ENCODE data around the gene CHML.

DNA sequence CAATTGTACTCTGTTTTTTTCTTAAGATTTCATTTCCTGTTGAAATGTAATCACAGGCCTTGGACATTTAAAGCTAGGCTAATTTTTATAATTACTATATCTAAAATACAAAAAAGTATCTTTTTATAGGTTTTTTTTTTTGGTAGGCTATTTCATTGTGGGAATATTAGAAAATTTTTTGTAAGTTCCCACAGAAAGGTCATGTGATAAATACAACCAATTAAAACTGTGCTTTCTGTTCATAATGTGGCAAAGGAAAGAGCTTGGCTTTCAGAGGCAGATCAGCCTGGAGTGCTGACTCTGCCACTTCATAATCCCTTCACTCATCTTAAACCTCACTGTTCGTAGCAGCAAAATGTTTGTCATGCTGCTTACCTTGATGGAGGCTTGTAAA, 176.9 kb downstream of the ZP4 start:
- RRBS, 2 experiments, result no CpG with 5 or more reads among the region's 1 CpG

DNA sequence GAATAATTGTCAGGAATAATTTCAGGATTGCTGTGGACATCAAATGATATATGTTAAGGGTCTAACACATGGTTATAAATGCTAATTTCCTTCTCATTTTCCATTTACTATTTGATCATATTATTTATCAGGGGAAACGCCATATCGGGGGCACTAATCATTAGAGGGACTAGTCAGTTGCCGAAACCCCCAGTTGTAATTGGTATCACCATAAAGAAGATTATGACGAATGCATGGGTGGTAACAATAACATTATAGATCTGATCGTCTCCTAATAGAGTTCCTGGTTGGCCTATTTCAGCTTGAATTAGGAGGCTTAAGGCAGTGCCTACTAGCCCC, 49.9 kb upstream of the ZP4 start:
- RRBS, 2 experiments, result no CpG with 5 or more reads among the region's 5 CpGs

- RRBS, 2 experiments, result no CpG with 5 or more reads among the region's 11 CpGs
Measured at GRCh38 chr1:238016718-238017173, 126.0 kb upstream of the ZP4 start.

DNA sequence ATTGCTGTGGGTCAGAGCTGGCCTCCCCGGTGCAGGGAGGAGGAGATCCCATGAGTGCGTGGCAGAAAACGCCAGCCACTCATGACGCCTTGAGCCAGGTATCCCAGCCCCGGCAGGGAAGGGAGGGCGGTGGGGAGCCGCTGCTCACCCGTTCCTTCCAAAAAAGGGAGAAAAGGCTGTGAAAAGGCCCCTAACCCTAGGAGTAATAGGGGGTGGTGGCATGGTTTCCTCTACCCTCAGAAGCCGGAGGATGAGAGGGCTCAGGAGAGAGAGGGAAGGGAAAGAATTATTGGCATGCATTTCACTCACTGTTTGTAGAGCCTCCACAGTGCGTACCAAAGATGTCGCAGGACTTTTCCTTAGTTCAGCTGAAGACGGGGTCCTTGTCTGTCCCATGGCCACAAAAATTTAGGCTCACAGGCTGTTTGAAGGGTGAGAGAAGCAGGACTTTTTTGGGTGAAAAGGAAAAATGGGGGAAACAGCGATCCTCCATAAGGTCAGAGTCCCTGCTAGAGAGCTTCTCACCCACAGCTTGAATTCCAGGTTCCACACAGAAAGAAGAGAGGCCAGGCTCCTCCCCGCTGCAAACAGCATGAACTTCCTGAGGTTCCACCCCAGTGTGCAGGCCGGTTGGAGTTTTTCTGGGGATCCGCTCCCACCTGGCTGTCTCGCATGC, 594.9 kb upstream of the ZP4 start:
- RRBS, 2 experiments, result 19 to 22% methylated on average over 4 of the region's 17 CpGs

DNA sequence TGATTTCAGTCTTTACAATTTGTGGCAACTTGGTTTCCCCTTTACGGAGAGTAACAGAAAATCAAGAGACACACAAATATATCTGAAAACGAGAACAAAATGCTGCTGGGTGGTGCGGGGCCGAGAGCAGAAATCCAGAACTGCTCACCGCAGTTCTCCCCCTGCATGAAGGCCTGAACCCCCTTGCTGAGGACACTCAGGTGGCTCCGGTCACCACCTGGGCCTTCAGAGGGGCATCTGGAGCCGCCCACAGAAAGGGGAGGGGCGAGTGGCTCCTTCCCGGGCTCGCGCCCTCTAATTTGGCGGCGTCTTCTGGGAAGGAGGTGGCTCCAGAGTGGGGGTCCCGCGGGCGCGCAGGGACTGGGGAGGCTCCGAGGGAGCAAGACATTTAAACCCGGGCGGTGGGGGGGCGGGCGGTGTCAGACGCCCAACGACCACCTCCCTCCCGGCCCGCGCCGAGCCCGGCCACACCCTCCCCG, 94.4 kb upstream of the FMN2 start:
- RRBS, 2 experiments, result 52 to 63% methylated on average over 12 to 17 of the region's 30 CpGs

DNA sequence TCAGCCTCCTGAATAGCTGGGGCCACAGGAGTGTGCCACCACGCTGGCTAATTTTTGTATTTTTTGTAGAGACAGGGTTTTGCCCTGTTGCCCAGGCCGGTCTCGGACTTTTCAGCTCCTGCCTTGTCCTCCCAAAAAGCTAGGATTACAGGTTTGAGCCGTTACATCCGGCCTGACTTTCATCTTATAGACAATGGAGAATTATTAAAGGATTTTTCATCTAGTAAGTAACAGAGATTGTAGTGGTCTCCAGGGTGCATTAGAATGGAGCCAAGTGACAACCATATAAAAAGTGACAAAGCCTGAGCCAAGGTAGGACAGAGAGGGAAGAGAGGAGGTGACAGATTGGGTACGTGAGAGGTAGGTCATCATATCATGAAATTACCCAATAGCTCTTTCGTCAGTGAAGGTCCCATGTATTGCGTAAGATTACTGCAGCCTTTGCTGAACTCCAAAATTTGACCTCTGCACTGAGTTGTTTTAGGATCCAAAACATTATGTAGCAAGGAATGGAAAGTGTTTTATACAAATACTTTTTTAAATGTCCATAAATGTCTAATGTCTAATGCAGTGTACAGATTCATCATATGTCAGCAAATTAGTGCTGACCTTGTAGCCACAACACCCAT, 37.7 kb upstream of the GREM2 start:
- RRBS, 2 experiments, result 3 to 22% methylated on average over 2 of the region's 8 CpGs

GRCh38 chr1:240763244-240763645, 151.3 kb upstream of the GREM2 start:
- RRBS, 2 experiments, result no CpG with 5 or more reads among the region's 11 CpGs

DNA sequence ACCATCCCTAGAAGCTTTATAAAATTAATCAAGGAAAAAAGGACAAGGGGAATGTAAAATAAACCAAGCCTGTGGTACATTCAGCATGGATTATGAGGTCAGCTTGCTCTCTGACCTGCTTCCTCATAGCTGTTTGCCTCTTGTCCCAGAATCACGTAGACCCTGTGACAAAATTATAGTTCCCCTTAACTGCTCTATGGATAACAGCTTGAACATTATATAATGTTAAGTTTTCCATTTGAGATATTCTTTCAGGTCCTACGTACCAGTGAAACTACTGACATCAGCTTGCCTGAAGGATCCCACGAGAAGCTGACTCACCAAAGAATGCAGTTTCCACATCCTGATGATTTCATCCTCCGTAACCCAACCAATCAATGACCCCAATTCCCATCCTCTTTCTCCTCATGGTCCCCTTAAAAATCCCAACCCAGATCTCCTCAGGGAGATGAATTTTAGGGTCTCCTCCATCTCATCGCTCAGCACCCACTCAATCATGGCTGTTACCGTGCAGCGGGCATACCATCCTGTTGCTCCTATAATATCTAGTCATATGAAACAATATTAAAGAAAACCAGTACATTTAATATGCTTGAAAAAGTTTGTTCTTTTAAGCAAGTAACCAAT, 27.6 kb downstream of the CHML start:
- RRBS, 2 experiments, result no CpG with 5 or more reads among the region's 7 CpGs

DNA sequence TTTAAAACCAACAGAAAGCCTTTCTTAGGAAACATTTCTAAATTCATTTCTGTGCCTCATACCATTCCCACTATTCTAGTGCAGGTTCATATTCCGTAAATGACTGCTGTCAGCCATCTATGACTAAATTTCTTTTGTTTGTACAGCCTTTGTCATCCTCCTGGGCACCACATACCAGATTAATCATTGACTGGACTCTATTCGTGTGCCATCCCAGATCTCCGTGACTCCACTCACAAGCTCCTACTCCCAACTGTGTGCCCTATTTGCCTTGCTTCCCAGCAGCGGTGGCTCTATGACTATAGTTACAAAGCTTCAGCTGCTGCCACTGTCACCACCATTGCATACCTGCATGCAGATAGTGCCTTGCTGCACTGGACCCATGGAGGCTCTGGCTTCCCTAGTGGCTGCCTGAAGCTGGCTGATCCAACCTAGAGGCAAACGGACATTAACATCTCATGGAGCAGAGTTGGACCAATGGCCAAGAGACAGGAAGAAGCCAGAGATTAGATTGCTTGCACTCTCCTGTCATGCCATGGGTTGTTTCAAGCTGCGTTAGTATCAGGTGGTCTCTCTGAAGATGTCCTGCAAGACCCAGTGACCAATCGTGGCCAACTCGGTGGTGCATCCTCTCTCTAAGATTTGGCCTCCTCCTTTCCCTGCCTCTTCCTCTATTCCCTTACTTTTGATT, 24.5 kb downstream of the CHML start:
- RRBS, 2 experiments, result no CpG with 5 or more reads among the region's 8 CpGs

GRCh38 chr1:241631236-241632336, 8.6 kb downstream of the CHML start:
- RRBS, 2 experiments, result no CpG with 5 or more reads among the region's 12 CpGs

DNA sequence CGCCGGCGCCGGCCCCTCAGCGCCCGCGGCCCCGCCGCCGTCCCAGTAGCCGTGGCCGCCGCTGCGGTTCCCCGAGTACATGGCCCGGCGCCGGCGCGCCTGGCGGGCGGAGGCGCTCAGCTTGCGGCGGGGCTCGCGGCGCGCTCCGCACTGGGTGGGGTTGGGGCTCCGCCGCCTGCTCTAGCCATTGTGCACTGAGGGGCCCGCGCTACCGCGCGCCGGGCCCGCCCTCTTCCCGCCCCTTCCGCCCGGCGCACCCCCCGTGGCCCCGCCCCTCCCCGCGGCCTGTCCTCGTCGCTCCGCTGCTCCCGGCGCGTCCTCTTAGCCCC, at the start of gene CHML:
Gene CHML (minus strand): TSS at position 196 of the 329 bp plus-strand sequence.
- RRBS, 2 experiments, result under 1 to 6% methylated on average over 23 to 36 of the region's 53 CpGs

GRCh38 chr1:241749914-241750458, 97.9 kb downstream of the WDR64 start:
- RRBS, 2 experiments, result no CpG with 5 or more reads among the region's 7 CpGs

GRCh38 chr1:243421225-243421697, 165.4 kb downstream of the SDCCAG8 start:
- RRBS, 2 experiments, result no CpG with 5 or more reads among the region's 15 CpGs

DNA sequence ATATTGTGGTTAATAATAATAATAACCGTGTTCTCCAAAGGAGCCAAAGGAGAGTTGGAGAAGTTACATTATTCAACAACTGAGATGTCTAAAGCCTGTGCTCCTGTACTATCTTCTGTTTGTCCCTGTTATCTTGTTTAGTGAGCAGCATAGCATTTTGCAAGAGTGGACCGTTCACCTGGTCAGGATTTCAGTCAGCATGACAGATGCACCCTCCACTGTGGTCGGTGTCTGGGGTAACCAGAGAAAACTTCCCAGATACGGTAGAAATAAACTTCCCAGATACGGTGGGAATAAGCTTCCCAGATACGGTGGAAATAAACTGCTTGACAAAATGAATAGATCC, 198.8 kb downstream of the SDCCAG8 start:
- RRBS, 2 experiments, result no CpG with 5 or more reads among the region's 6 CpGs

- RRBS, 2 experiments, result 93 to 96% methylated on average over 11 to 15 of the region's 66 CpGs
Measured at GRCh38 chr1:243483021-243483930, 227.4 kb downstream of the SDCCAG8 start.

- RRBS, 2 experiments, result no CpG with 5 or more reads among the region's 31 CpGs
Measured at GRCh38 chr1:244049756-244050882, 964 bp upstream of the ZBTB18 start.

GRCh38 chr1:244067843-244068374, 16.8 kb downstream of the ZBTB18 start:
- RRBS, 2 experiments, result no CpG with 5 or more reads among the region's 4 CpGs

- RRBS, 2 experiments, result no CpG with 5 or more reads among the region's 21 CpGs
Measured at GRCh38 chr1:244074451-244075230, 23.6 kb downstream of the ZBTB18 start.

DNA sequence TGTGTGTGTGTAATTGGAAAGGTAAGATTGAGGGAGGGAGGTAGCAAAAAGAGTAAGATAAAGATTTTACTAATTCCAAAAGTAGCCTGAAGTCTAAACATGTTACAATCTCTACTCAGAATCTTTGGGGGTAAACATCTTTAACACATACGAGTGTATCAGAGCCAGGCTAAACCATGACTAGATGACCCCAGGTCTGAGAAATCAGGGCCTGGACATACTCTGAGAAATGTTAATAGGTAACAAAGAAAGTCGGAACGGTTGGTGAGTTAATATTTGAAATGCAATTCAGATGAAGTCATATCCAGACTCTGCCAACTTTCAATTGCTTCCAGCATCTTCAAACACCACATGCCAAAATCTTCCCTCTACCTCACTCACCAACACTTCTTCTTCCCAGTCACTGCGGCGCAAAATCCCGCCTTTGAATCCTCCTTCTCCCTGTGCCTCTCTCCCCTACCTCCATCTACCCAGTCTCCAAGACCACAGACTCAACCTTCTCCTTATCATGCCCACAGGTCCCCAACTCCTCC, 41.1 kb downstream of the ZBTB18 start:
- RRBS, 2 experiments, result no CpG with 5 or more reads among the region's 6 CpGs